Ileum (tissue), 1 donor: ENCODE measurements around the genes PEX11G, TRAPPC5, CLEC4G, CD209 and CD320.

DNA sequence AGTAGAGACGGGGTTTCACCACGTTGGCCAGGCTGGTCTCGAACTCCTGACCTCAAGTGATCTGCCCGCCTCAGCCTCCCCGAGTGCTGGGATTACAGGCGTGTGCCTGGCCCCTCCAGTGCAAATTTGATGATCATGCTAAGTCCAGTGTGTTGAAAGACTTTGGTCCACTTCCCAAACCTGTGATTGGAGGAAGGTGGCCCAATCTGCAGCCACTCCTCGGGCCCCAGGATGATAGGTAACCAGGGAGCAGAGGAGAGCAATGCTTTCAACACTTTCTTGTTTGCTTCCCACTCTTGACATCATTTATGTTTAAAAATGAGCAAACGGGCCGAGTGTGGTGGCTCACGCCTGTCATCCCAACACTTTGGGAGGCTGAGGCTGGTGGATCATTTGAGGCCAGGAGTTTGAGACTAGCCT lies 40.8 kb downstream of the INSR start:
- PRO-cap = no peak

GRCh38 chr19:7344732-7345469 lies 3.8 kb upstream of the ARHGEF18 start:
- PRO-cap = no peak

GRCh38 chr19:7488886-7489348 lies at the start of gene PEX11G:
TSS of gene PEX11G (minus strand) at chr19:7489035.
- PRO-cap = bidirectional peak, plus-strand start at chr19:7489166, minus-strand start at chr19:7489027

DNA sequence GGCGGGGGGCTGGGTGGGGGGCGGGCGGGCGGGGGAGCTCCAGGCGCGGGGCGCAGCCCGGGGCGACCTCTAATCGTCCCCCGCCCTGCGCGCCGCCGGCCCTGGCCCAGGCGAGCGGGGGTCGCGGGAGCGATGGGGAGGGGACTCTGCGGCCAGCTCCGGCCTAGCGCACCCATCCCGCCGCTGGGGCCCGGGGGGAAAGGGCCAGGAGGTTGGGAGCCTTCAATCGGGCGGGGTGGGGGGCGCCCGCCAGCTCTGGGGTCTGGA lies 311 bp downstream of the ZNF358 start:
- PRO-cap = no peak

- PRO-cap = no peak
Observed at GRCh38 chr19:7516548-7516878, 610 bp downstream of the ZNF358 start.

DNA sequence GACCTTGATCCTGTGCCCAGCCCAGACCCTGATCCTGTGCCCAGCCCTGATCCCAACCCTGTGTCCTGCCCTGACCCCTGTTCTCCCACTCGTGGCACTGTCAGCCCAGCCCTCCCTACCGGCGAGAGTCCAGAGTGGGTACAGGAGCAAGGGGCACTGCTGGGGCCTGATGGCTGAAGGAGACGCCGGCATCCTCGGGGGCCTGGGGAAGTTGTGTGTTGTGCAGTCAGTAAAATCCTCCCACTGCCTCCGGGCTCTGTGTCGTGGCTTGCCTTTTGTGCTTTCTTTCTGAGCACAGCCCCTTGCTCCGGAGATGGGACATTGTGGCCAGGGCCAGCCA lies 1.7 kb upstream of the MCOLN1 start:
- PRO-cap = no peak

DNA sequence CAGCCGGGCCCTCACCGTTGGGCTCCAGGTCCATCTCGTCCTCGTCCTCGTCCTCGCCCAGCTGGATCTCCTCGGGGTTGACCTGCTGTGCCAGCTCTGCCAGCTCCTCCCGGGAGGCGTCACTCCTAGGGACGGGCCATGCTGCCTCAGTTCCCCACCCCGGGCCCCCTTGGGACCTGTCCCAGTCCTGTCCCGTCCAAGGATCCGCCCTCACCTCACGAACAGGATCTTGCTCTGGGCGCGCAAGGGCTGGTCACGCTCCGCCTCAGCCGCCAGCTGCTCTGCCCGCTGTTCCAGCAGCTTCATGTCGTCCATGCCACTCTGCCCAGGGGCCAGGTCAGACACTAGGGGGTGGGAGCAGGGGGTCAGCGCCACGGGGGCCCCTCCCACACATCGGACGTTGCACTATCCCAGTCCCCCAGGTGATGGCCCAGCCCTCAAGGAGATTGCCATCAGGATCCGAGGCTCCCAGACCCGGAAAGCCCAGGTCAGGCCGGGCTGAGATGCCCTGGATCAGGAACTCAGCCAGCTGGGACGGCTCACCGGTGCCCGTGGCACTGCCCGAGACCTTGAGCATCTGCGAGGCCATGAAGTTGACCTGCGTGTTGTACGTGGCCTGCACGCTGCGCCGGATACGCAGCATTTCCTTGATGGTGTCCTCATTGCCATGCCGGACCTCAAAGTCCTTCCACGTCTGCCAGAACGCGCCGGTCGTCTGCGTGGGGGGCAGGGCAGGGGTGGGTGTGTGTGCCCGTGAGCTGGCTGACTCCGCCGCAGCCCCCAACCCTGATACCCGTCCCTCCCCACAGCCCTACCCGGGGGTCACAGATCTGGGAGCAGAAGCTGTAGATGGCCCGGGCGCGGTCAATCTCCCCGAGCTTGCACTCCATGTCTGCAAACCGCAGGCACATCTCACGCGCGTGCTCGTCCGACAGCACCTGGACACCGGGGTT lies 9.3 kb downstream of the XAB2 start:
- PRO-cap = no peak

DNA sequence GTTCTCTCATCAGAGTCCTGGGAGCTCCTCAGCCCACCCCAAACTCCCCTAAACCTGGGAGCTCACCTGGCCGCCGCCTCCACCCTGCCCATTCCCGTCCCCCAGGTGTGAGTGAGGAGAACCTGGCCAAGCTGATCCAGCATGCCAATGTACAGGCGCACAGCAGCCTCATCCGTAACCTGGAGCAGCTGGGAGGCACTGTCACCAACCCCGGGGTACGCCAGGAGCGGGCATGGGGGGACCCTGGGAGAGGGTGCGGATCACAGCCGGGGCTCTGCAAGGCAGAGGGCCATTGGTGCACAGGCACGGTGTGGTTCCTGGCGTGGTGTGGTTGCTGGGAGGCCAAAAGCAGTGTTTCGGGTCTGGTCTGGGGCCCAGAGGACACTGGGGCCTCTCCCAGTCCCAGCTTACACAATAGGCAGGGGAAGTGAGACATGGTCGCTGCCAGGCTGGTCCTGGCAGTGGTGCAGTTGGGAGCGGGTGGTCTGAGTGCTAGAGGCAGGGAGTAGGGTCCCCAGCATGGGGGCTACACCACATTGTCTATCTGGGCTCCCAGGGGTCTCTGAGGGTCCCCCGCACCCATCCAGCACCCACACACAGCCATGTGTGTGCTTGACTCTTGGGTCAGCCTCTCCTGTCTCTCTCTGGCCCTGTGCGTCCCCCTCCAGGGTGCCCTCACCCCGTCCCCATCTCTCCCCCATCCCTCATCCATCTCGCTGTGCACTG lies 8.3 kb downstream of the STXBP2 start:
- PRO-cap = no peak

GRCh38 chr19:7677646-7678740 lies 1.1 kb downstream of the MCEMP1 start:
- PRO-cap = no peak

DNA sequence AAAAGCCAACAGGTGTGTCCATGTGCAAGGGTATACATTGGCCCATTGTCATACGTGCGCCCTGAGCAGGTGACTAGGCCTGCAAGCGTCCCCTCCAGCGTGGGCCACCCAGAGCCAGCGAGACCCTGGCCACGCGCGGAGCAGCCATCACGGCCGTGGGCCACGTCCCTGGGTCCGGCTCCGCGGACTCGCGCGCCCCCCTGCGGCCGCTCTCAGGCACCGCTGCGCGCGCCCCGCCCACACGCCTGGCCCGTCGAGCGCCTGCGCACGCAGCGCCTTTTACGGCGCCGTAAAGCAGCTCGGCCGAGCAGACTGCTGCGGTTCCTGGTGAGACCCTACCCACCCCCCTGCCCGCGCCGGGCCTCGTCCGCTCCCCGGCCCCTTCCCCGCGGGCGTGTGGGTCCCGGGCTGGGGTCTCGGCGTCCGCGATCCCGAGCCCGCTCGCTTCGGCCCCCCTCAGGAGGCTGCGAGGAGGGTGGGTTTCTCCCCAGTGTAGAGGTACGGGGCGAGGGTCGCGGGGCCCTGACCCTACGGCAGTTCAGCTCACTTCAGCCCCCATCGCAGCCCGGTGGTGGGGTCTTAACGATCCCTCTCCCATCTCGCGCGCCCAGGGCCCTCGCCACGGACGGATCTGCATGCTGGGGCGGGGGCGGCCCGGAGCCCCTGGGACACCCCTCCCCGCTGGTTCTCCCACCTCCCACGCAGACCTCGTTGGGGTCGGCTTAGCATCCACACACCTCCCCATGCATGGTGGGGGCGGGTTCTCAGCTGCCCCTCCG lies at the start of gene TRAPPC5:
TRAPPC5 (plus strand) TSS at position 282 of the 779 bp plus-strand sequence.
- PRO-cap = bidirectional peak, plus-strand start at position 310 of the sequence, minus-strand start at position 192 of the sequence

DNA sequence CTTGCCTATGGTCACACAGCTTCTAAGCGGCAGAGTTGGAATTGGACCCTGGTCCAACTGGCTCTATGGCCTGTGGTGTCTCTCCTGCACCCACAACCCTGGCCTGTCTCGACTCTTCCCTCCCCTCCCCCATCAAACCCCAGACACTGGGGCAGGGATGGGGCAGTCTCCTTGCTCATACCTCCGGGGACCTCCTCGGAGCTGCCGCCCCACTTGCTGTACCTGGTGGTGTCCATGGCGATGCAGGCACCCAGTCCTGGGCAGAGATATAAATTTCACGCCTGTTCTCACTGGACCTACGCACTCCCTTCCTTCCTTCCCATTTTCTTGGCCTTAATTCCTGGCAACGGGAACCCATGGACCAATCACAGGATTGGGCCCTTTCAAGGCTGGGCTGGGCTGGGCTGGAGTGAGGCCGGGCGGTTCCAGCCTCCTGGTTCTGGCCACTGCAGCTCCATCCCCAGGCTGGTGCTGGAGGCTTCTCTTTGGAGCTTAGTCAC lies at the start of gene CLEC4G:
CLEC4G (minus strand) TSS at position 244 of the 500 bp plus-strand sequence.
- PRO-cap = no peak

DNA sequence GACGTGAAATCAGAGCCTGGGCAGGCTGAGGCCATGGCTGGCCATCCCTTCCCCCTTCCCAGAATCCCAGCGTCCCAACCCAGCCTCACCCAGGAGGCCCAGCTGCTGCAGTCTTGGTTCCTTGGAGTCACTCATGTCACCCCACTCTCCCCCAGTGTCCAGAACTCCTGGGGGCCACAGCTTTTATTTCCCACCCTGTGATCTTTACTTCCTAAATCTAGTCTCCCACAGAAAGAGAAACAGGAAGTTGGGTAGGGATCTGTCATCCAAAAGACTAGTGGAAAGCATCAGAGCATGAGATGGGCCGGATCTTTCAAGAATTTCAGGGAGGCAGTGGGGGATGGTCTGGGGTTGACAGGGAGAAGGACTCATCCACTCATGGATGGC lies at the start of gene CD209:
CD209 (minus strand) TSS at position 158 of the 387 bp plus-strand sequence.
- PRO-cap = unidirectional peak, minus-strand start at position 159 of the sequence

GRCh38 chr19:7787808-7788288 lies 24.8 kb downstream of the CLEC4M start:
- PRO-cap = no peak

DNA sequence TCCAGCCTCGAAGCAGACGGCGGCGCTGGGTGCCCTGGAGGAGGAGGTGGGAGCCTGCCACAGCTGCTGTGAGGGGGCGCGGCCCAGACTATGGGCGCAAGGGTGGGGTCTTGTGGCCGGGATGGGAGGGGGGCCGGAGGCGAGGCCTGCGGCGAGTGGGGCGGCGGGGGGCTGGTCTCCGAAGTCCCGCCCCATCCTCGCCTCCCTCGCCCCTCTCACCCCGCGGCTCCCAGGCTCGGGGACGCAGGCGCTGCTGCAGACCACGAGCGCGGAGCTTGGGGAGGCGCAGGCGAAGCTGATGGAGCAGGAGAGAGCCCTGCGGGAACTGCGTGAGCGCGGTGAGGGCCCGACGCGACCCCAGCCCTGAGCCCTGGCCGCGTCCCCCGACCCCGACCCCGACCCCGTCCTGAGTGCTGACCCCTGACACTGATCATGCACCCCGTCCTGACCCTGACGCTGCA lies 25.6 kb downstream of the CLEC4M start:
- PRO-cap = no peak

- PRO-cap = no peak
Observed at GRCh38 chr19:7789357-7789965, 26.4 kb downstream of the CLEC4M start.

- PRO-cap = no peak
Observed at GRCh38 chr19:7868225-7868637, 6.0 kb downstream of the PRR36 start.

GRCh38 chr19:7873252-7873536 lies 996 bp downstream of the PRR36 start:
- PRO-cap = no peak

- PRO-cap = bidirectional peak, plus-strand start at chr19:7912824, minus-strand start at chr19:7912812
Observed at GRCh38 chr19:7912396-7913380, 1.9 kb upstream of the TGFBR3L start.

GRCh38 chr19:7923614-7924255 lies 2.2 kb downstream of the CTXN1 start:
- PRO-cap = no peak

DNA sequence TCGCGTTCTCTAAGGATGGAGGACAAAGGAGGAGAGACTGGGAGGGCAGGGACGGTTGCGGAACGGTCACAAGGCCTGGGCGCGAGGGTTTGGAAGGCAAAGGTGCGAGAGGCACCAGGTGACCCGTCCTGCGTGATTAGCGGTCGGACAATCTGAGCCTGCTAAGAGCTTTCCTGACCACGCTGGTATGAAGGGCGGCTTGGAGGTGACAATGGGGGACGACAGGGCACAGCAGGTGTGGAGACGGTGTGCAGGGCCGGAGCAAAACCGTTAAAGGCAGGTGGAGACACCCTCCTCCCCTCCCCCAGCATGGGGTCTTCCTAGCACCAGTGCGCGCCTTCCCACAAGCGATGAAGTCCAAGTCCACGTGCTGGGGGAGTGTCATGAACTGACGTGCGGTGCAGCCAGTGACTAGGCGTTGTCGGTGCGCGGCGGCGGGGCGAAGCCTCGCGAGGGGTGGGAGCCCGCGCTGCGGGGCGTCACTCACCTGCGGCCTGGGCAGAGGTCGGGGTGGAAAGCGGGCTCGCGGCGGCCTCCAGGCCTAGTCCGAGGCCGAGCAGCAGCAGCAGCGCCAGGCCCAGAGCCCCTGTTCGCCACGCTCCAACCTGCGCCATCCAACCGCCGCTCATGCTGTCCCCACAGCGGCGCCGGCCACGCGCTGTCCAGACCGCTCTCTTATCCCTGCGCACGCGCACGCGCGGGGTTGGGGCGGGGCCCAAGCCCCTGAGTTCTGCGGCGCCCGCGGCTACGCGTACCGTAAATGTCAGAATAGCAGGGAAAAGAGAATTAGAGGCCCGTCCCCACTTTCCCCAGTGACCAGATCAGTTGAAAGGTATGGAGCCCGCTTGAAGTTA lies at the start of gene CD320:
CD320 (minus strand) TSS at position 697 of the 854 bp plus-strand sequence.
- PRO-cap = bidirectional peak, plus-strand start at position 501 of the sequence, minus-strand start at position 352 of the sequence; unidirectional peak, minus-strand start at position 677 of the sequence